Sciatic nerve (tissue), 1 donor: ENCODE data around the genes FRS2, PTPRR, TPH2 and KRR1.

GRCh38 chr12:68772574-68773331, 26.8 kb downstream of the SLC35E3 start:
- PRO-cap = no peak

DNA sequence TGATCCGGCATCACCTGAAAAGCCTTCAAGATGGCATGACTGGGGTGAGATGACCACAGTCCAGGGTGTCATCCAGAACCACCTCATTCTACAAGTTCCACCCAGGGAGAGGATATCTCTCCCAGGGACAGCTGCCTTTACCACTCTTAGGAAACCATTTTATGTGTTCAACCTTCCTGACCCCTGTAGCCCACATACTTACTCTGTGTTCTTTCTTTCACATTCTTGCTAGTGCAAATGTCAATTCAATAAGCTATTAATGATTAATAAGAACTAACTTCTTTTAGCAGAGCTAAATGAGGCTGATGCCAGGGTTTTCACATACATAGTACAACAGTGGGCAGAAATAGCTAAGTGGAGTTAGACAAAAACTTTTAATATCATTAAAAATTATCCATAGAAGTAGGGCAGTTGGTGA, 43.5 kb upstream of the CPM start:
- PRO-cap = no peak

GRCh38 chr12:69068372-69068999, 135.5 kb upstream of the CPM start:
- PRO-cap = no peak

DNA sequence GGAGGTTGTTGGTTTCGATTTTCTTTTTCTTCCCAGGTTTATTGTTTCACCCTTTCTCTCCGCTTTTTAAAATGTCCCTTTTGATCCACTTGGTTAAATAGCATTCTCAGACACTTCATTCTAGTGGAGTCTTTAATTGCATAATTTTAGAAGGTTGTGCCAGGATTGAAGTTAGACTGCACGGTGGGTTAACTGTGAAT, 113.8 kb upstream of the CPSF6 start:
- PRO-cap = unidirectional peak, minus-strand start at position 68 of the sequence

DNA sequence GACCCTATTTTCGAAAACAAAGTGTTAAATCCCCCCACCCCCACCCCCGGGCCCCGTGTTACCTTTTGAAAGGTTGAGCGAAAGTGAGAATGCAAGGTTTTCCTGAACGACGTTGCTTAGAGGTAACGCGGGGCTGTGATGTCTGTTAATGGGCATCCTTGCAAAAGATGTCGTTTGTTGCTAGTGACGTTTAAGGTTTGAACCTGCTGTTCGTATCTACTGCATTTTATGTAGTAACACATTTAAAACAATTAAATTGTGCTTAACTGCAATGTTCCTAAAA, 1.2 kb downstream of the CPSF6 start:
- PRO-cap = no peak

DNA sequence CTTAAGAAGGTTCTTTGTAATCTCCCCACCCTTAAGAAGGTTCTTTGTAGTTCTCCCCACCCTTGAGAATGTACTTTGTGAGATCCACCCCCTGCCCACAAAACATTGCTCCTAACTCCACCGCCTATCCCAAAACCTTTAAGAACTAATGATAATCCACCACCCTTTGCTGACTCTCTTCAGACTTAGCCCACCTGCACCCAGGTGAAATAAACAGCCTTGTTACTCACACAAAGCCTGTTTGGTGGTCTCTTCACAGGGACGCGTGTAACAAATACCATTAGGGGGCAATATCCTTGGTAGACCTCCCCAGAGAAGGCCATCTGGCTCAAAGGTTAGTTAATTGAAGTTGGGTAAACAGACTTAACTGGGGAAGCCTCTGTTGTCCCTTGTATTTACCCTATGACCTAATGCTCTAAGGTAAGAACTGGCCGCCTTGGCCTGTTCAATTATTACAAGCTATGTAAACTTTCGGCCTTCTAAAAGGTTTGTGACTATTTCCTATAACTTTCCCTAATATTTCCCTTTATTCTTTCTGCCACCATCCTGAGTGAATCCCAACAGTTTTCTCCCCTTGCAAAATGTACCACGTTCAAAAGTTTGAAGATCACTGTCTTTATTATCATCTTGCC, 15.4 kb upstream of the LYZ start:
- PRO-cap = no peak

DNA sequence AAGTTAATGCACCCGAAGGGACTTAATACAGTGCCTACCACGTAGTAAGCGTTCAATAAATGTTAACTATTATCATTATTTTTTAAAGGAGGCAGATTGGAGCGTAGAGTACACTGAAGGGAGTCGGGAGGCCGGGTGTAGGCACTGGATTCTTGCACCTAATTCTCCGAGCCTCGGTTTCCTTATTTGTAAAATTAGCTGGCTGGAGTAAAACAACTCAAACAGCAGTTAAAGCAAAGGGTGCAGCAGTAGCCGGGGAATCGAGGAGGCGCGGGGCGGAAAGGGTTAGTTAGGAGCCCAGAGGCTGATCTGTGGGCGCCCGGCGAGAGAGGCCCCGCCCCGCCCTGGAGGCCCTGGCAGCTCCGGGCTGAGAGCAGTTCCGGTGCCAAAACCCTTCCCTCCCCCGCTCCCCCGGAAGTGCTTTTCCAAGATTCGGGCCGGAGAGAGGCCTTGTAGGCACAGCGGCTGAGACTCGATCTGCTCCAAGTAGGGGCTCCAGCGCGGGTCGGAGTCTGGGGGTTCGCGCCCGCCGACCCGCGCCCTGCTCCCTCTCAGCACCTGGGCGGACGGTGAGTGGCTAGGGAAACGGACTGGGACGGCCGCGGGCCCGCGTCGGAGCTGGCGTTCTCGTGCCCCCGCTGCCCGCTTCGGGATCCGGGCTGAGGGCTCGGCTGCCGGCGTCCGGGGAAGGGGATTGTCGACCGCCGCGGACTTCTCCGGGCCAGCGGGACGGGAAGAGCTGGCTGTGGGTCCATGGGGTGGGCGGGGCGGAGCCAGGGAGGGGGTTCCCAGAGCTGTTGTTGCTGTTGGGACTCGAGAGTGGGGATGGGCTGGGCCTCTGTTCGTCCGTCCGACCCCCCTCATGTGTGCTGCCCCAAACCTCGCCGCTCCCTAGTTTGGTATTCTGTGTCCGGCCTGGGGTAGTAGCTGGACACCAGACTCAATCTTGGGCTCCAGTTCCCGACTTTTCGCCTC, at the start of gene FRS2:
TSS of gene FRS2 (plus strand) at position 427 of the 975 bp plus-strand sequence.
- PRO-cap = bidirectional peak, plus-strand start at position 430 of the sequence, minus-strand start at position 331 of the sequence

DNA sequence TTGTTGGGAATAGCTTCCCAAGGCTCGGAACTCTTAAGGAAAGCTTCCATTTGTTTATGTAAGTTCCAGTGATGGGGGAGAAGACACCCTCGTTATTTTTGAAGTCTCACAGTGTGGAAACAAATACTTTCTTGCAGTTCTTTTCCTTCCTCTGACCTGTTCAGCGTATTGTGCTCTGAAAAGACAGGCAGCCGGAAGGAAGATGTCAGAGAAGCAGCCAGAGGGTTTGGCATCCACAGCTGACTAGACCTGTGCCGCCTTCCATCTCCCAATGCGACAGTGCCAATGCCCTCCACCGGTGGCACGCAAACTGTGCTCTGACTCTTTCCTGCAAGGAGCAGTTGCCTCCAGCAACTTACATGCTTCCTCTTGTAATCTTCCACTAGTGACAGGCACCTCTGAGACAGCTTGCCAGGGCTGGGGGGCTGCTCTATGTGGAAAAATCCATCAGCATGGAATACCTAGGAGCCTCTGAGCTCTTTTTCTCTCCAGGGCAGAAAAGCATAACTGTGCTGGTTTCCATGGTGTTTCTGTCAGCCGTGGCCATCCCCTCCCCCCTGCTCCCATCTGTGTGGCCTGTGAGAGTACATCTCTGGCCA, 110.5 kb downstream of the MYRFL start:
- PRO-cap = no peak

GRCh38 chr12:69966821-69967393, 141.9 kb downstream of the MYRFL start:
- PRO-cap = no peak

GRCh38 chr12:70013277-70013668, 188.2 kb downstream of the MYRFL start:
- PRO-cap = no peak

DNA sequence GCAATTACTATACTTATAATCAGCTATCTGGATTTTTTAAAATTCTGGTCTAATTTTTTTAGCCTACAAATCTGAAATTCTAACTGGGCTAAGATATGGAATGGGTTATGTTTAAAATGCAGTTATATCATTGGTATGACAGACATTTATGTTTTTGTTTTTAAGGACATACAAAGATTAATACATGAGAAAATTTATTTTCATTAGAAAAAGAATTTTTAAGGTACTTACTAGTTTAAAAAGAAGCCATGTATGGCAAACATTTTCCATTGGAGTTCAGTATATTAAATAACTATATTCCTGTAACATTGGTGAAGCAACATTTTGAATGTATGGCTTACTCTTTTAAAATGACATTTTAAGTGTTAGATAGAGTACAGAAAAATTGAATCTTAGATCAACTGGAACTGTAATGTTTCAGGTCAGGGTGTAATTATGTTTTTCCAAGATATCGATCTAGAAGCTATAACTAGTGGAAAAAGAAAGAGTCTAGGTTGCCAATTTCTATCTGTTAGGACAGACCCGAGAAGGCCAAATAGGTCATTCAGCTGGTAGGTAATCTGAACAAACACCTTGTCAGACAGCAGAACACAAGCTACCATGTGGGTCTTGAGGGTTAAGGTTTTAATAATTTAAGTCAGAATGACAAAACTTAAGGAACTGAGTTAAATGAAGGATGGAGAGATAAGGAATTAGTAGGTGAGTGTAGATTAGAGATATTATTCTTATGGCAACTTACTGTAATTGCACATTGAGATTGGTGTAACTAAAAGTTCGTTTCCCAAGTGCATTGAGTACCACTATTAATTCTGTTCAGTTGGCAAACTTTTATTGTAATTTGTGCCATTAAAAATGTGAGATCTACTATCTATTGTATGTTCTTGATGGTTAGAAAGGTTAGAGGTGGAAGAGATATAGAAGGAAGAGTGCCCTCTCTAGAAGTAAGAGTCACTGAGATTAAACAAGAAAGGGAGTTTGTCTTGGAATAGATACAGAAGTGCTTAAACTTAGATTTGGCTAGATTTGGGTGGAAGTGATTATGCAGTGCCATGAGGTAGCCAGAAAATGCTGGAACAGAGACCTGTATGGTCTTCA, 44.9 kb upstream of the KCNMB4 start:
- PRO-cap = no peak

GRCh38 chr12:70520687-70521635, 116.3 kb downstream of the PTPRB start:
- PRO-cap = no peak

DNA sequence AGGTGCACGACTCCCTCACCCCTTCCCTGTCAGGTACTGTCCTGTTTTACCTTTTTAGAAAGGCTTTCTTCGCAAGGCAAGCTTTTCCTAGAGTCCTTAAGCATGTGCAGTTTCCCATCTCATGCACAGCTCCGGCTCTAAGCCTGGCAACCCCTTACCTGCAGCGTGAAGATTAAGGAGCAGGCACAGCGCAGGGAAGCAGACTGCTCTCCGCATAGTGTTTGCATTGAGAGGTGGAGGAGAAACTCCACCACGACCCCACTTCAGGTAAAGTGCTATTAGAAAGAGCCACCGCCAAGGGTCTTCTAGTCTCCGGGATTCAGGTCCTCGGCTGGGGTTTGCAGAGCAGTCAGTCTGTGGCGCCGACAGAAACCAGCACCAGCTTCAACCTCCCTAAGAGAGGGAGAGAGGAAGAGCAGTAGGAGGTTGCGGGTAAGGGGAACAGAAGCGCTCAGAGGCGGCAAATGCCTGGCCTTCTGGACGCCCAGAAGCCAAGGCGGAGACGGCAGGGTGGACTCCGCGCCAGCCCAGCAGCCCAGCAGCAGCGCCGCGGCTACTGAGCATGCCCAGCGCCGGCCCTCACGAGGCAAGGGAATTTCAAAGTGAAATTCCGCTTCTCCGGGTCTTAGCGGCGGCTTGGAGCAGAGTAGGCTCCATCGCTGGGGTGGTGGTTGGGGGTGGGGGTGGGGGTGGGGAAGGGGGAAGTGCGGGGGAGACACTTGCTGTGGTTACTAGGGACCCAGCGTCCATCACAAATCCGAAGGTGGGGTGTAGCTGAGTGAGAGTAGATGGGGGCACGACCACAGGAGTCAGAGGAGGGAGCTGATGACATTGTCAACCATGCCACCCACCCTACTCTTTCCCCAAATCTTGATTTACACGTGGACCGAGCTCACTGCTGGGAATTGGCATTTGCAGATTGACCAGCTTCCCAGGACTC, at the start of gene PTPRR:
TSS of gene PTPRR (minus strand) at position 564 of the 940 bp plus-strand sequence.
- PRO-cap = no peak

DNA sequence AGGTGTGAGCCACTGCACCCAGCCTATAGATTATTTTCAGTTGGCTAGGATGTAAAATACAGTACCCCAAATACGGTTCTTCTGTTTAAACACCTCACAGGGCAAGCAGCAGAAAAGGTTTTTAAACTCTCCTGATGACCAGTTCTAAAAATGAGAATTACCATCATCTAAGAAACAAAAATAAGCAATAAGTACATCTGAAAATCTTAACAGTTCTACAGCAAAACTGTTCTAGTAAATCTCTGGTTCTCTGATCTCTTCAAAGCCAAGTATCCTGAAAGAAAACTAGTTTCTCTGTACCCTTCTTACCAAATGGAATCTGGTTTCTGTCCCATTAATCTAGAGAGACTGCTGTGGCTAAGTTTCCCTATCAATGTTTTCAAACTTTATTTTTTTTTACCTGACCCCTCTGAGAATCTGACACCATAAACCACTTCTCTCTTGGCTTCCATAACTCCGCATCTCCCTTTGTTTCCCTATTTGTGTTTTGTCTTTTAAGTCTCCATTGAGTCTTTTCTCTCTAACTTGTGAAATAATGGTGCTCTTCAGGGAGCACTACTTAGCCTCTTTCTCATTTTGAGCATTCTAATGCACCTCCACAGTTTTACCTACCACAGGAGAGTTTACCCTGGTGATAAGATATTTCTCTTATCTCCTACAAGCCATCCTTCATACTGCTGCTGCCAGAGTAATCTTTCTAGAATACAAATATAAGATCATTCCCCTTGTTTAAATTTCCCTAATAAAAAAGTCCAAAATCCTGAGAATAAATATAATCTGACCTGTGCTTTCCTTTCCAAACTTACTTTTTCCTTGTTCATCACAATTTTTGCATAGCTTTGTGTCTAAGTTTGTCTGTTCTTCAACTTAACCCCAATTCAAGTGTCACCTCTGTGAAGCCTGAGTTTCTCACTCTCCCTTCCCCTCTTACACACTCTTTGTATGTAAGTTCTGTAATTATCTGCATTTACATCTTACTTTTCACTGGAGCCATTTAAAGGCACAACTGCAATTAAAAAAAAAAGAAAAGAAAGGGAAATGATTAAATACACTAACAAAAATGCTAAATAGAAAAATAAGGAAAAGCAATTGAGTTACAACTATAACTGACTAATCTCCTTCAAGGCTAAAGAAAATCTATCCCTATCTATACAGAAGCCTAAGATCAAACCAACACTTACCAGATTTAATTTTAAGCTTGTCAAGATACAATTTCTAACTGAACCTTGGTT, 4.7 kb downstream of the ZFC3H1 start:
- PRO-cap = no peak

DNA sequence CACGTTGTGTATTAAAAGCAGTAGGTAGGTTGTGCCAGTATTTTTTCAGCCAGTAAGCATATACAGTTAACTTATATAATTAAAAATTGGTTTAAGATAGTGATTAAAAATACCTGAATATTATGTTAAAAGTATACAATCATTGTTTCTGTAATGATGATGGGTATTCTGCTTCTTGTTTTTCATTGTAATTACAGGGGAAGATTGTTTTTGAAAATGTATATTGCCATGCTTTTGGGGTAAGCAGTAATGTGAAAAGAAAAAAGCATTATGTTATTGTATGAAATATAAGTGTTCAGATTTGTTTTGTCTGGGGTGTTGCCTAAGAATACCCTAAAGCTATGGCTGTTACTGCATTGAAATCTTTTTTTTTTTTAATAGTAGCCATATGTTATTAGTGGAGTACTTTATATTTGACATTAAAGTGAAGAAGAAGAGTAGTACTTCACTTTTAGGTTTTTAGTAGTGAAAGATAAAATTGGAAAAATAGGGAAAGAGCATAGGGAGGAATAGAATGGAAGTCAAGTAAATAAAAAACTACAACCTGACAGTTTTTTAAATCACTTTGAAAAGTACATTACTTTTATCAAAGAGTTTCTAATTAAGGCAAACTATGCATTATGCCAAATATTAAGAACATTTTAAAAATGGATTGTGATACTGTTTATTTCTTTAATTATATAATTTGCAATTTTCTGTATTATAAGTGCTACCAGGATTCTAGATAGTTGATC, 34.1 kb downstream of the RAB21 start:
- PRO-cap = no peak

GRCh38 chr12:71938684-71939130, at the start of gene TPH2:
Gene TPH2, plus strand, starts transcription at chr12:71938845.
- PRO-cap = no peak

DNA sequence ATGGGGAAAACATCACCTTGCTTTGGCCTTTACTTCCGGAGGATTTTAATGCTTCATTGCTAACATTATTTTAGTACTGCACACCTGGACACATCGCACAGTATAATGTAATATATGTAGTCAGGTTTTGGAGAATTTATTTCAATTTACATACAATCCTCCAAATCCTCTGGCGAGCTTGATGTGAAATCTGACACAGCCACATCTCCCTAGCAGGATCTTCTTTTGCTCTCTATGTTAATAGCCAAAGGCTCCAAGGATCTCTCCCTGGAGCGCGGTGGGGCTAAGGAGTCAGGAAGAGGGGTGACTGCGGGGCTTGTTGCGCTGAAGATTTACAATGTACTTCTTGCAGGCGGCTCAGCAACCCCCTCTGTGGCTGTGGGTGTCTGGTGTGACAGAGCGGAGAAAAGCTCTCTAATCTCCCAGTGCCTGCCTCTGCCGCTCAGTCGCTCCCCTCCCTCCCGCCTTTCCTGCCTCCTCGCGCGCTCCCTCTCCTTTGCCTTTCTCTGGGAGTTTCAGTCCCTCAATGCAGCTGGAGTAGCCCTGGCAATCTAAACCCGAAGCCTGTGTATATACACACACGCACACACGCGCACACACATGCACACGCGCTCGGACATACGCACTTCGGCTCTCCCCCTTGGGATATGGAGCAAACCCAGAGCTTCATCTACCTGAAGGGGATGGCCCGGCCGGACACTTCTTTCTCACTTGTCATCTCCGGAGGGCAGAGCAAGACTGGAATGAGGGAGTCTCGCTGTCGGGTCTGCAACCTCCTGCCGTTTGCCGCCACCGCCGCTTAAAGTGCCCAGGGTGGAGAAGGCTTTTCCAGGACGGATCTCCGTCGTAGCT, 795 bp upstream of the TRHDE start:
- PRO-cap = unidirectional peak, plus-strand start at position 445 of the sequence

GRCh38 chr12:74292102-74293454, 245.1 kb upstream of the ATXN7L3B start:
- PRO-cap = no peak

- PRO-cap = no peak
Observed at GRCh38 chr12:74540012-74540795, 2.6 kb downstream of the ATXN7L3B start.

GRCh38 chr12:75510806-75511997, at the start of gene KRR1:
Gene KRR1, minus strand, starts transcription at chr12:75511609.
- PRO-cap = bidirectional peak, plus-strand start at chr12:75511669, minus-strand start at chr12:75511599